ENCODE measurements around the gene RUNX1.

- PRO-cap, result no peak
Measured at GRCh38 chr21:35048648-35049758, at the start of gene RUNX1. RUNX1 (minus strand) TSS chr21:35049302.

GRCh38 chr21:35050942-35051876, 2.1 kb upstream of the RUNX1 start:
- PRO-cap, result no peak

DNA sequence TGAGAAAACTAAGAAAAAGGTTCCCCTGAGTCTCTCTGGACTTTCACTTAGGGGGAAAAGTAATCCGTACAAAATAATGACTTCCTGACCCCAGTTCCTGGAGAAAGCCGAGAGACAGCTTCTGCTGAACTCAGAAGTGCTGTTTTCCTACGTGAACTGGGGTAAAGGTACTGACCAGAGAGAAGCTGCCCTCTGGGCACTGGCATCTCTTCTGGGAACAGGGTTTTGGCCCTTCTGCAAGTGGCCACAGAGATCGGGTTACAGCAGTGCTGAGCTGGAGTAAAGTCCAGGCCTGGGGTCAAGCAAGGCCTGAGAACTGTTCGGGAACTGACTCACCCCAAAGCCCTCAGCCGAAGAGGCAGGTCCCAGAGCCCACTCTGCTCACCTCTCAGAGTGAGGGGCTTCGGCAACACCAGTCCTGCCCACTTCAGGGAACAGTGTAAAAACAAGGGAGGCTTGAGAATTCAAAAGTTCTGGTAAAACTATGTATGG, 177.2 kb upstream of the RUNX1 start:
- PRO-cap, result no peak

DNA sequence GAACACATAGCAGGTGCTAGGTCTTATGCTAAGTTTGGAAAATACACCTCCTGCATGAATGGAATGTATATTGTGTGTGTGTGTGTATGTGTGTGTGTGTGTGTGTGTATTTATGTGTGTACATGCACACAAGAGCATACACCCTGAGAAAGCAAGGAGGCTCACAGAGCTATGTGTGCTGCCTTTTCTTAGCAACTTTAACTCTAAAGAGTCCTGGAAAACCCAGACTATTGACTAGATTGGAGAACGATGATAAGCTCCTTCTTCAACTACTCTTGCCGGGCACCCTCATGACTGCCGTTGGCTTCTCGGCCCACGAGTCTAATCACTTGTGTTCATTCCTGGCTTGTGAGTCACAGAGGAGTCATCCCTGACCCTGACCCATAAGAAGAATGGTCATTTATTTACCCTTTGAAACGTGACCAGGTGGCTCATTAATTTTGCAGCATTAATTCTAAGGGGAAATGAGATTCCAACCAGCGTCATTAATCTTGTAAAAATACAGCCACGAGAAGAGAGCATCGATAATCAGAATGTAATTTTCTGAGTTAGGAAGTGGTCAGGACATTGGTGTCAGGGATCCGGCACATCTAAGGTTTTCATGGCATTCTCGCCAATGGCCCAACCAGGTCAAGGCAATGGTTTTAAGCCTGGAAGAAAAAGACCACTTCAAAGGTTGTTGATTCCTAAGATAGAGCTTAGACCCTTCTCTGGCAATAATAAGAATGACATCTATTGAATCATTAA, 183.5 kb upstream of the RUNX1 start:
- PRO-cap, result no peak

- PRO-cap, result no peak
Measured at GRCh38 chr21:35477998-35478706, 429.1 kb upstream of the RUNX1 start.

GRCh38 chr21:35905019-35906074, 155.0 kb downstream of the SETD4 start:
- PRO-cap, result no peak

GRCh38 chr21:36065524-36065869, 4.3 kb upstream of the CBR1 start:
- PRO-cap, result unidirectional peak, plus-strand start at chr21:36065803

- PRO-cap, result no peak
Measured at GRCh38 chr21:36104103-36105527, 30.3 kb upstream of the CBR3 start.

DNA sequence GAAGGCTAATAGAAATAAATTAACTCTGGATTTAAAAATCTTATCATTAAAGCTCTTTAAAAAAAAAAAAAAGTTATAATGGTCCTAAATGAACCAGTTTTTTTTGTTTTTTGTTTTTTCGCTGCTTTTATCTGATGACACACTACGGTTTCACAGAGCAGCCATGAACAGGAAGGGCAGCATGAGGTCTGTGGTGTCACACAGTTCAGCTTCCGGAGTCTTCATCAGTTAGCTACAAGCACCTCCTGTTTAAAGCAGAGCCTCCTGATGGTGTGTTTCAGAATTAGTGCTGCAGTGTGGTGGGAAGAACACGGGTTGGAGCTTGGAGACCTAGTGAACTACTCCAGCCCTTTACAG, 17.2 kb downstream of the DOP1B start:
- PRO-cap, result no peak

- PRO-cap, result no peak
Measured at GRCh38 chr21:36187852-36188154, 31.2 kb downstream of the DOP1B start.

DNA sequence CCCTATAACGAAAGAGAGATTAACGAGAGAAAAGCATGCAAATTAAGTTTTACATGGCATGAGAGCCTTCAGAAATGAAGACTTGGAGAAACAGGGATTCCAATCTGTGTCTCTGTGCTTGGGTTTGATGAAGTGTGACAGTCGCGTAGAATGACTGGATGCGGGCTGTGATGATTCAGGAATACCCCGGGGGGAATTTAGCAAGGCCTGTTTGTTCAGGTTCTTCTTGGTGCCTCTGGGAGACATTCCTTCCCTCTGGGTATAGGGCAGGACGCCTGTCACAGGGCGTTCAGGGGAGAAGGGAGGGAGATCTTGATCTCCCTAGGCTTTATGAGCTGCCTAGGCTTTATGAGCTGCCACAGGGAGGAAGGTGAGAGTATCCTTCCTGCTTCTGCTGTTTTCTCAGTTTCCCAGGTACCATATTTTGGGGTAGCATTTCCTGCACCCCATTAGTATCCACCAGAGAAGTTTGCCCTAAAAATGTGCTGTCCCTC, 36.6 kb downstream of the DOP1B start:
- PRO-cap, result no peak

GRCh38 chr21:36260264-36260953, 59.6 kb upstream of the MORC3 start:
- PRO-cap, result unidirectional peak, plus-strand start at chr21:36260412; bidirectional peak, plus-strand start at chr21:36260458, minus-strand start at chr21:36260467; bidirectional peak, plus-strand start at chr21:36260764, minus-strand start at chr21:36260656

DNA sequence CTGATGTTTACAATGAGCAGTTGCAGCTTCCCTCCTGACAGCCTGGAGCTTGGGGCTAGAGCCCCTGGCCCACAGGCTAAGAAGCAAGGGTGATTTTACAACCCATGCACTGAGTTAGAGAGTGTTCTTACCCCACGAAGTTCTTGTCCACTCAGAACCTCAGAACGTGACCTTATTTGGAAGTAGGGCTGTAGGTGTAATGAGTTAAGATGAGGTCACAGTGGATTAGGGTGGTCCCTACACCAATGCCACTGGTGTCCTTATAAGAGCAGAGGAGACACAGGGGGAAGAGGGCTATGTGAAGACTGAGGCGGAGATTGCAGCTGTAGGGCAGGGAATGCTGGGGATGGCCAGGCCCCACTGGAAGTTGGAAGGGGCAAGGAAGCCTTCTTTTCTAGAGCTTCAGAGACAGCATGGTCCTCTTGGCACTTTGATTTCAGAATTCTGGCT, 15.7 kb upstream of the CLDN14 start:
- PRO-cap, result no peak

GRCh38 chr21:36692553-36693431, 6.1 kb upstream of the SIM2 start:
- PRO-cap, result no peak

- PRO-cap, result bidirectional peak, plus-strand start at chr21:36706305, minus-strand start at chr21:36706233
Measured at GRCh38 chr21:36706005-36706669, 7.2 kb downstream of the SIM2 start.

DNA sequence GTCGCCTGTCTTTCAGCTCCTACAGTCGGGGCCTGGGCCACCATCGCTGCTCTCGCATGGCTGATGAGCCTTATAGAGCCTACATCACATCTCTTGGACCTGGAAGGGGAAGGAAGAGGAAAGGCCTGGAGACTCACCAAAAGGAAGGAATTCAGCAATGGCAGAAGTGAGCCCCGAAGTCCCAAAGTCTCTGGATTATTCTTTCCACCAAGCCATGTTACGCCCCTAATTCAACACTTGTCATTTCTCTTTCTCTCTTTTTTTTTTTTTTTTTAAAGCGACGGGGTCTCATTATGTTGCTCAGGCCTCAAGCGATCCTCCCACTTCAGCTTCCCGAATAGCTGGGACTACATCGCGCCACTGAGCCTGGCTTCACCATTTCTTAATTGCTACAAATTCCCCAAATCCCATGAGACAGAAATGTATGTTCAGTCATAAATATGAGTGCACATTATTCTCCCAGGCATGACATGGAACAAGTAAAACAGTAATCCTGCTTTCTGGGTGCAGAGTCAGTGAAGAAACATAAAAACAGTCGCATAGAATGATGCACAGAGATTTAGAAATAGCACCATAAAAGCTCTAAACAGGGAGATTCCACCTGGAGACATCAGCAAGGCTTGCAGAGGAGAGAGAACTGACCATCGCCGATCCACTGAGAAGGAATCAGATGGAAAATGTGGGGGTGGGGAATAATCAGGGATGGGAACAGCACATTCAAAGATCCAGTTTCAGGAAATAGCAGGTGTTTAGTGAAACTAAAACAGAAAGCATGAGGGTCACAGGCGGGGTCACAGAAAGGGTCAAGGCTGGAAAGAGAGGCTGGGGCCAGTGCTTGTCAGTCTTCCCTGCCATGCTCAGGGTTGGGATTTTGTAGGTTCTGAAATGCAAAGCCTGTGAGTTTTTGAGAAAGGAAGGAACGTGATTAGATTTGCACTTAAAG, 103.5 kb downstream of the HLCS start:
- PRO-cap, result no peak

DNA sequence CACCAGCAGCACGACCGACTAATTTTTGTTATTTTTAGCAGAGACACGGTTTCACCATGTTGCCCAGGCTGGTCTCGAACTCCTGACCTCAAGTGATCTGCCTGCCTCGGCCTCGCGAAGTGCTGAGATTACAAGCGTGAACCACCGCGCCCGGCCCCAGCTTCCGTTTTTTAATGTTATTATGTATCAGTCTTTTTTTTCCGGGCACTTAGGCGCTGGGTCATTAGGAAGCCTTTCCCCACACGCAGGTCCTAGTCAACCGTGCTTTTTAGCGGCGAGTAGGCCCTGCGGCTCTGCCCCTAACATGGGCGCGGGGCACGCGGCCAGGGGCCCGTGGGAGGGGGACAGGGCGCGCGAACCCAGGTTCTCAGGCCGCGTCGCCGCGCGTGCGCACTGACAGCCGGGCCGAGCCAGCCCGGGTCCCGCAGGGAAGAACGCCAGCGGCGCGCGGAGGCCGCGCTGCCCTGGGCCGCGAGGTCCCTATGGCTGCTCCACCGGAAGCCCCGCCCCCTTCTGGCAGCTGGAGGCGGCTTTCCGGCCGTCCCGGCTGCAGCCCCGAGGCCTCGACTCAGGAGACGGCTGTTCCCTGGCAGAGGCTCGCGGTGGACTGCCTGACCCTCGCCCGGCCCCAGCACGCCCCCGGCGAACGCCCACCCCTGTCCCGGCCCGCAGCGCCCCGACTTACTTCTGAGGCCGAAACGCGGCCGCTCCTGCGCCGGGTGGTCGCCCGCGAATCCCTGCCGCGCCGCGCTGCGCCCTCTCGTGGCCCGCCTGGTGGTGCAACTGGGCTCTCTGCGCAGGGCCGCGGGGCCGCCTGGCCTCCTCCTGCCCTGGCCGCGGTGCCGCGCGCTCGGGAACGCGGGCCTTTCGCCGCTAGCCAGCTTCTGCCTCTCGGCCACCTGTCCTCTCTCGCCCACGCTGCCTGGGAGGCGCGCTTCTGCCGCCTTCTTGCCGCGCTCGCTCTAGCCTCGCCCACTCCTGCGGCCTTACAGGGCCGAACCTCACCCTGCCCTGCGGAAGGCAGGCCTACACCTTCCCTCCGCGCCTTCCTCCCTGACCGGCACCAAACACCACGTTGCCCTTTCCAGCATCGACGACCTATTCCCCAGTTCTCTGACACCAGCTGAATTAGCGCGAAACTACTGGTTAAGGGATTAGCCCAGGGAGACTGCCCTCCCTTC, 16.6 kb upstream of the RIPPLY3 start:
- PRO-cap, result bidirectional peak, plus-strand start at position 552 of the sequence, minus-strand start at position 484 of the sequence; bidirectional peak, plus-strand start at position 788 of the sequence, minus-strand start at position 709 of the sequence

DNA sequence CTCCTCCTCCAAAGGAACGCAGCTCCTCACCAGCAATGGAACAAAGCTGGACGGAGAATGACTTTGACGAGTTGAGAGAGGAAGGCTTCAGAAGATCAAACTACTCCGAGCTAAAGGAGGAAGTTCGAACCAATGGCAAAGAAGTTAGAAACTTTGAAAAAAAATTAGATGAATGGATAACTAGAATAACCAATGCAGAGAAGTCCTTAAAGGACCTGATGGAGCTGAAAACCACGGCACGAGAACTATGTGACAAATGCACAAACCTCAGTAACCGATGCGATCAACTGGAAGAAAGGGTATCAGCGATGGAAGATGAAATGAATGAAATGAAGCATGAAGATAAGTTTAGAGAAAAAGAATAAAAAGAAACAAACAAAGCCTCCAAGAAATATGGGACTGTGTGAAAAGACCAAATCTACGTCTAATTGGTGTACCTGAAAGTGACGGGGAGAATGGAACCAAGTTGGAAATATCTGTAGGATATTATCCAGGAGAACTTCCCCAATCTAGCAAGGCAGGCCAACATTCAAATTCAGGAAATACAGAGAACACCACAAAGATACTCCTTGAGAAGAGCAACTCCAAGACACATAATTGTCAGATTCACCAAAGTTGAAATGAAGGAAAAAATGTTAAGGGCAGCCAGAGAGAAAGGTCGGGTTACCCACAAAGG, 37.2 kb downstream of the TTC3 start:
- PRO-cap, result no peak

- PRO-cap, result no peak
Measured at GRCh38 chr21:37159035-37159533, 86.0 kb downstream of the TTC3 start.

DNA sequence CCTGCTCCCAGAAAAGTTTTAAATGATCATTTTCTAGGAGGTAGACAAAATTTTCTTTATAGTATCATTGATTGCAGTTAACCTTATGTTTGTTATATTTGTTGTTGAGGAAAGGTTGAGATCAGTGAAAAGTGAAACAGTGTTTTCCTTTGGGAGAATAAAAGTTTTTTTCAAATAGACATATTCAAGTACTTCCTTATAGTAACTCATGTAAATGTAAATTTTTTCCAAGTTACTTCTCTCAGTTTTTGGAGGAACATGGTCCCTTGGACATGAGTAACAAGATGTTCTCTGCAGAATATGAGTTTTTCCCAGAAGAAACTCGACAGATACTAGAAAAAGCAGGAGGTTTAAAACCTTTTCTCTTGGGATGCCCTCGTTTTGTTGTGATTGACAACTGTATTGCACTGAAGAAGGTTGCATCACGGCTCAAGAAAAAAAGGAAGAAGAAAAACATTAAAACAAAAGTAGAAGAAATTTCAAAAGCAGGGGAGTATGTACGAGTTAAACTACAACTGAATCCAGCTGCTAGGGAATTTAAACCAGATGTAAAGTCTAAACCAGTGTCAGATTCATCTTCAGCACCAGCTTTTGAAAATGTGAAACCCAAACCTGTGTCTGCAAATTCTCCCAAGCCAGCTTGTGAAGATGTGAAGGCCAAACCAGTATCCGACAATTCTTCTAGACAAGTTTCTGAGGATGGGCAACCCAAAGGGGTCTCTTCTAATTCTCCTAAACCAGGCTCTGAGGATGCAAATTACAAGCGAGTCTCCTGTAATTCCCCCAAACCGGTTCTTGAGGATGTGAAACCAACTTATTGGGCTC, 92.5 kb downstream of the TTC3 start:
- PRO-cap, result no peak

All from A673 (cell line).